Cardiac muscle cell (in vitro differentiated cells and primary cell): ENCODE data around the genes TDRD5 and TOR1AIP1.

DNA sequence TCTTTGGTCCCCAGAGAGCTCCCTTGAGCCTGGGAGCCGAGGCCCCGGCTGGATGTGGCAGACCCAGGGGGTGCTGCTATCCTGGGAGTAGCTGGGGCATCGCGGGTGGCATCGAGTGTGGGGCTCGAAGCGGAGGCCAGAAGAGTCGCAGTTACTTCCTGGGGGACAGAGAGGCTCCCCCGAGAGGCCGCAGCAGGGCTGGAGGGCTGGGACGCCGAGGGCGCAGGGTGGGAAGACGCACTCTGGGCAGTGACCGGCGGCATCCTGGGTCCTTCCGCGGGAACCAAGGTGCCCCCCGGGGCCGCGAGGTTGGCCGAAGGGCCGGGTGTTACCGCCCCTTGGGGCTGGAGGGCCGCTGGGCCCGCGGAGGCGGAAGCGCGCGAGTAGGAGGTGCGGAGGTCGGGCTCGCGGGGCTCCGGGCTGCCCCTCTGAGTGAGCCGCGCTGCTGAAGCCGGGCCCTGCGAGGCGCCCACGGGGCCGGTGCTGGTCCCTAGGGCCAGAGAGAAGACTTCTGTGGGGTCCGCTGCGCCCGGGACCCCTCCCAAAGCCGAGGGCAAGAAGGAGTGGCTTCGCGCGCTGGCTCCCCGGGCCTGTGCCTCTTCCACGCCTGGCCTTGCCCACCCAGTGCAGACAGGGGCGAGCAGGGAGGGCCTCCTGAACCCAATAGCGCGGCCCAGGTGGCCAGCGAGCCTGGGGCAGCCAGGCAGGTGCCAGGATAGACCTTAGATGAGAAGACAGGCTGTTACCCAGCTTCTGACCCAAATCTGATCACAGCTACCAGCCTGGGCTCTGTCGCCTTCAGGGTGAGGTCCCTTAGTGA lies 10.0 kb downstream of the CLEC20A start:
- RAMPAGE, long total RNA: no peak
- RRBS: 7% methylated on average over 25 of the region's 57 CpGs

DNA sequence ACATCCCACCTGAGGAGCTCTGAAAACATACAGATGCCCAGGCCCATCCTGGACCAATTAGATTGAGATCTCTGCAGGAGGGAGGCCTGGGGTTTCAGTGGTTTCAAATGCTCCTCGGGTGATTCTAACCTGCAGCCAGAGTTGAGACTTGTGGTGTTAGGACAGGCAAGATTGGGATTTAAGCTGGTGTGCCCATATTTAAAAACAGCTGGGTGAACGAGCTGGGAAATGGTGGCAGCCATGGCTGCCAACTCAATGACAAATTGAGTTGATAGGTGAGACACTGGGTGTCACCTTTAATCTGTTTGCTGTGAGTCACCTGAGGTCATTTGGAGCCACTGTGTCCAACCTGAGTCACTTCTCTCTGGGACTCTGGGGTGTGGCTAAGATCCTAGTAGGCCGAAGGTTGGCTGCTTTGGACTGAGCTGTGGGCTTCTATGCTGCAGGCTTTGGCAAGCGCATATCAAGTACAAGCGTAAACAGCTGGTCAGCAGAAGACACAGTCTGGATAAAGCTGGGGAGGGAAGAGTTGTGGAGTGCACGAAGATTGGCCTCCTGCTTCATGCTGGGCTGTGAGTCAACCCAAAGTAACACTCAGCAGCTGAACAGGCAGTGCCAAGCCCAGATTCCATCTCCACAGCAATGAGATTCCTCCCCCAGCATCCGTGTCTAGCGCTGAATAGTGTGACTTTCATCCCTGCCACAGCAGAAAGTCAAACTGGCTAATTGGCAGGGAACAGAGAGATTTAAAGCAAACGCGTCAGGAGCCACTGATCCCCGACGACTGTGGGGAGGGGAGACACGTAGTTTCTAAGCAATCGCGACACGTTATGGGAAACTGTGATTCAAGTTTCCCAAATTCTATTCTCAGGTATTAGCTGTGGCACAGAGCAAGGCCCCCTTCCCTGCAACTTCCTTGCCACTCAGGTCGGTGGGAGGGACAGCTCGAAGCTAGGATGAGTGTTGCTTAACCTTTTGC lies 24.0 kb downstream of the TEX35 start:
- RAMPAGE, long total RNA: no peak
- RRBS: no CpG with 5 or more reads among the region's 18 CpGs

DNA sequence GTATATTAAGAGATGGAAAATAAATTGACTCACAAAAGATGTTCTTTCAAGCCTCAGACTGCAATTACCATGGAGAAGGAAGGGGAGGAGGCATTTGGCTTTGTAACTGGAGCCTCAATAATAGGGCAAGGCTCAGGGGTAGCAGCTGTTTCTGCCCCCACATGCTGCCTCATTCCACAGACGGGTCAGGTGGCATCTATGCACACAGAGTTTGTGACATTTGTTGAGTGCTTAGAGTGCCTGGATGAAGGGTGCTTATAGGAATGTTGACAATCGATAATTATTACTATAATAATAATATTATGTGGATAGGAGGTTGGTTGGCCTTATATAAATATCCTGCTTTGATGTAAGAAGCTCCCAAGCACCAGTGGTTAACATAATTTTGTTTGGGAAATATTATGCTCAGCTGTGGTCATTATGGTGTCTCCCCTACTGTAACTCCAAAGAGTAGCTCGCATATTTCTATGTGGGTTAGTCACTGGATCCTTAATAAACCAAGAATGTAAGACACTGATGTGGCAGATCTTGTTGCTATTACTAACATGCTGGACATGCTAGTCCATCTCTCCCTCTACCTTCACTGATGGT lies 79.4 kb upstream of the RALGPS2 start:
- RAMPAGE, long total RNA: no peak
- RRBS: no CpG with 5 or more reads among the region's 3 CpGs

DNA sequence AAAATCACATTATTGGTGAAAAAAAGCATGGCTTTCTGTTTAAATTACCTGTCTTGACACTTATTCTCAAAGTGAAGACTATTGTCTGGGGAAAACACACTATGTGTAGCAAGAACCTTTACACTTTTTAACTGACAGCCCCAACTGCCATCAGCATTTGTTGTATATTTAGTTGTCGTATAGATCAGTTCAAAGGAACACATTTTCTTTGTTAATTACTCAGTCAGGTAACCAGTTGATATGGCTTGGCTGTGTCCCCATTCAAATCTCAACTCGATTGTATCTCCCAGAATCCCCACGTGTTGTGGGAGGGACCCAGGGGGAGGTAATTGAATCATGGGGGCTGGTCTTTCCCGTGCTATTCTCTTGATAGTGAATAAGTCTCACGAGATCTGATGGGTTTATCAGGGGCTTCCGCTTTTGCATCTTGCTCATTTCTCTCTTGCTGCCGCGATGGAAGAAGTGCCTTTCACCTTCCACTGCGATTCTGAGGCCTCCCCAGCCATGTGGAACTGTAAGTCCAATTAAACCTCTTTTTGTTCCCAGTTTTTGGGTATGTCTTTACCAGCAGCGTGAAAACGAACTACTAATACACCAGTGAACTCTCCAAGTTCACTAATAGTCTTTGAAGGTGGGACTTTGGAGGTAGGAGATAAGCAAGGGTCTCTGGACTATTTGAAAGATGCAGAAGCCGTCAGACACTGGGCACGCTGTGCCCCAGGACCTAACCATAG lies 58.2 kb upstream of the RALGPS2 start:
- RAMPAGE, long total RNA: no peak
- RRBS: no CpG with 5 or more reads among the region's 13 CpGs

- RAMPAGE, long total RNA: no peak
- RRBS: no CpG with 5 or more reads among the region's 14 CpGs
Measured at GRCh38 chr1:178838427-178839183, 32.3 kb downstream of the ANGPTL1 start.

DNA sequence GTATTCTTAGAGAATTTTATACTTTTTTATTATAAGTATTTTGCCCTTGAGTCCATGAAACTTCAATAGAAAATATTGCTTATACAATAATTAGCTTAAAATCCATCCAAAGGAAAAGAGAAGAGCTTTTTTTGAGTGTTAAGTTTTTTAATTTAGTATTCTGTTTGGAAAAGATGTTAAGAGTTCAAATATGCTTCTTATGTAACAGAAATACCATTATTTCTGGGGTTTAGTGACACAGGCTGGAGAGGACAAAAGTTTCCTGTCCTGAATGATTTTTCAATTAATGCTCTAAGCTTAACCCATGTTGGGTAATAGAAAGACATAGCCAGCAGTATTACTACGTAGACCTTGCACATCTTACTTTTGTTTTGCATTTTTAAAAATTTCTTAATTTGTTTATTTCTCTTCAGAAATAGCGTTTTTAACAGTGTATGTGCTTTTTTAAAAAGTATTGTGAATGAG lies 47.1 kb upstream of the ANGPTL1 start:
- RAMPAGE, long total RNA: no peak
- RRBS: no CpG with 5 or more reads among the region's 2 CpGs

GRCh38 chr1:179017809-179018224 lies 7.9 kb upstream of the FAM20B start:
- RAMPAGE, long total RNA: no peak
- RRBS: no CpG with 5 or more reads among the region's 1 CpG

DNA sequence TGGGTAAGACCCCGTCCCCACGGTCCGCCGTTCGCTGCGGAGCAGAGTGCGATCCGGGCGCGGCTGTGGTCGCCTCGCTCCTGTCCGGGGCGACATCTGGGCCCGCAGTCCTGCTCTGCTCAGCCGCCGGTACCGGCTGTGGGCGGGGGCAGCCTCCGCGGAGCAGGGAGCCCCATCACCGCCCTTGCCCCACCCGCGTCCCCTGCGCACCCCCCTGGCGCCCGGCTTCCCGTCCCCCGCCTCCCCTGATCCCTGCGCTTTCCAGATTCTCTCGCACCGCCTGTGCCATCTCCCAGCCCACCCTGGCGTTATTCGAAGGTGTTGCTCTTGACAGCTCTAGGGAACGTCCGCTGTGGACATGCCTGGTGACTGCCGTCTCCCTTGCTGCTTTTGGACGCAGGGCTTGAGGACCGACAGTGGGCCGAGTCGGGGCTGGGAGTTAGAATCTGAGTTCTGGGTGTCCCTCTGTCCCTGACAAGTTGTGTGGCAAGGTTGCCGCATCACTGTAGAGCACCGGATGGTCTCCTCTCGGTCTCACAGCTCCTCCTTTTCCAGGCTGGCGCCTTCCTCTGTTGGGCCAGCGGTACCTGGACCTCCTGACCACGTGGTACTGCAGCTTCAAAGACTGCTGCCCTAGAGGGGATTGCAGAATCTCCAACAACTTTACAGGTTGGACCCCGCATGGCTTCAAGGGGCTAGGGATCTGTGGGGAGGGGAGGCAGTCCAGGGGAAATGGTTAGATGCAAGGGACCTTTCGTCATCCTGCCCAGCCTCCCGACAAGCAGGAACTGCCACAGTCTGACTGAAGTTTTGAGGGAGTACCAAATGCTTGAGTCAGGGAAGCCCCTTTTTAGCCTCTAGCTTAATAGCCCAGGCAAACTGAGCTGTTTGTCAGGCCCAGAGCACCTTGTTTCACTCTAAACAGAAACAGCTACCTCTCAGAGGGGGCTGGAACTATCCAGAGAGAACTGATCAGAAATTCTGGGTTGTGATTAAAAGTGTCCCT lies 818 bp downstream of the TOR3A start:
- RAMPAGE, long total RNA: no peak
- RRBS: 9% methylated on average over 17 of the region's 50 CpGs

GRCh38 chr1:179090631-179091256 lies 8.9 kb downstream of the TOR3A start:
- RAMPAGE, long total RNA: no peak
- RRBS: no CpG with 5 or more reads among the region's 10 CpGs

DNA sequence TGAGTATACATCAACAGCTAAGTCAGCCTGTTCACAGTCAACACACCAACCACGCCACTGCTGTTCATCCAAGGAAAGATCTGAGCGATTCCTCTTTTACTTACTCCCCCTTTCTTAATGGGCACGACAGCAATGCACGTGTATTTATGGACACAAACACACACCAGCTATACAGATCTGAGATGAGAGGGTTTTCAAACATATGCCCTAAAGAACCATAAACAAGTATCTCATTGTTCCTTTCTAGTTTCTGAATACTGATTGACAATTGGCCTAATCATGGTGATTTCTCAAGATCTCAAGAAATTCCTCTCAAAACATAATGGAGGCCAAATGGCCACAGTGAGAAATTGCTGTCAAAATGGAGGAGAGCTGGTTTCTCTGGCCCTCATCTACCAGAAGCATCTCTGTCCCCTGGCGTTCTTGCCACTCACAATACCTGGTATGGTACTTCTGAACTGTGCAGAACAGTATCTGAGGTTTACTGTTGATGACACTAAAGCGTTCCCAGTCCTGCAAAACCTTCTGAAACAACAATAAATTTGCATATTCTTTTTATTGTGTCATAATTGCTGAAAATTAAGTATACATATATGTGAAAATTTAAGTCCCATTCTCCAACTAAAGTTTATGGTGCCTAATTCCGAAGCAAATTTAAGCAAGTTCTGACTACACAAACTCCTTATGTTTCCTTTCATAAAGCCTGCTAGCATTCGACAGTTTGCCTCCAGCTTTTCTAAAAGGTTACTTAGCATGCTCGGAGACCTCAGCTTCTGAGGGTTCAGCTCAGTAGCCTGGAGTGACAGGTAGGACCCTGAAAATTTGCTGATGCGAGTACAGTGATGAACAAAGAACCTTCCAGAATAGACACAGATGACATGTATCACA lies 18.3 kb downstream of the TOR3A start:
- RAMPAGE, long total RNA: no peak
- RRBS: no CpG with 5 or more reads among the region's 10 CpGs

DNA sequence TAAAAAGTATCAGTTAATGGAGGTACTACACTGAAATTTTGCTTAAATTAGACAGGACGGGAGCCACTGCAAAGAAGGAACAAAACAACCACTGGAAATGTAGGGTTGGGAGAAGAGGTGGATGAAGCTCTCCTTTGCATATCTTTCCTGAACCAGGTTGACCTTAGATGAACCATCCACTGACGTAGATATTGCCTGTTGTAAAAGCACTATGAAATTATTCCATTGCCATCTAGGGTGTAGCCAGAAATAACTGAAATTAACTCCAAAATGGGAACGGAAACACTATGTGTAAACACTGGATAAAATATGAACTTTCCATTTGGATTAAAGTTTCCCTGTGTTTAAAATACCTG lies 1.2 kb upstream of the ABL2 start:
- RAMPAGE, long total RNA: no peak
- RRBS: no CpG with 5 or more reads among the region's 3 CpGs

GRCh38 chr1:179591504-179592432 lies at the start of gene TDRD5:
TDRD5 (plus strand) TSS chr1:179591832.
- RAMPAGE, long total RNA: no peak
- RRBS: 2% methylated on average over 14 of the region's 74 CpGs

DNA sequence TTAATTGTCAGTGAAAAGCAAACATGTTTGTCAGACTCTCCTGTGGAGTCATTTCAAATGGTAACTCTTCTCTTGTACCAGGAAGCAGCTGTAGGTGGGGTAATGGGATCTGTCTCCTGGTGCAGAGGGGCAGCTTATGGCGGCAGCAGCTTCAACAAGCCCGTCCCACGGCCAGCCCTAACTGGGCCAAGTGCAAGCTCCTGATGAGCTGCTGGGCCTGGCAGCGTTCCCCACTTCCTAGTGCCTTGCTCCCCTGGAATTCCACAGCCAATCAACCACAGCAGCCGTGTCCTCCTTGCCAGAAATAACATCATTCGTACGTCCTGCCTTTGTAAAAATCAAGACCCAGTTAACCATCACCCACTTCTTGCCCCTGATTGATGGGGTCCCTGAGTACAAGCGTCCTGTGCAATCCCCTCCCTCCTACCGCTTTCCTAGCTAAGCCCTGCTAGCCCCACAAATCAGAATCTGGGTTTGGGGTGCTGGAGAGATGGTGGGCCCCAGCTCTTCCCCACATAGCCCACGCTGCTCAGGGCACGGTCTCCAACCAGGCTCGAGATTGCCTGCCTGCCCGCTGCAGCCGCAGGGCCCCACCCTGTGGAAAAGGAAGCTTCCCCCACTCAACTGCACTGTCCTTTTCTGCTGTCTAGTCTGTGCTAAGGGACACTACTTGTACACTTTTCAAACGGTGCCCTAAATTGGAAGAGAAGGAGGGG lies 61.2 kb downstream of the TOR1AIP2 start:
- RAMPAGE, long total RNA: no peak
- RRBS: no CpG with 5 or more reads among the region's 15 CpGs

DNA sequence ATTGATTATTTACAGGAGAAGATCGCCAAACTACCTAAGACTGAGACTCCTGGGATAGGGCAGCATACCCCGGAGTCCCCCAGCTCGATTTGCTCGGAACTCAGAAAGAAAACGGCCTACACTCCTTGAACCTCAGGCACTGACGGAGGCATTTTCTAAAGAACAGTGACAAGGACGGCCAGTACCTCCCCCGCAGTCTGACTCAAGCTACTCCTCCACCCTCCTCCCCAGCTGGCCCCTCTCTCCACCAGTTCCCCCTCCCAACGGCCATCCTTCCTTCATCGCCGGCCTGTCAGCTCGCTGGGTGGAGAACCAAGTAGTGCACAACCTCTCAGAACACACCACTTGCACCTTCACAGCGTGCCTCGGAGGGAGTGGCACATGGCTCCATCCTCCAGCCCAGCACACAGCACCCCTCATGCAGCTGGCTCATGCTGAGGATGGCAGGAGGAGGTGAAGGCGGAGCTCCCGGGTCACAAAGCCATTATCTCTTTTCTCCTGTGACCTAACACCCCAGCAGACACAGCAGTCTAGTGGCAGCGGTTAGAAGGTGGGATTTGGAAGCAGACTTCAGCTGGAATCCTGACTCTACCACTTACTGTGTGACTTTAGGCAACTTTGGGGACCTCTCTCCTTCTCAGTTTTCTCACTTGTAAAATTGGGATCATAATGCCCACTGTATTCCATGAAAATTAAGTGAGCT lies 58.8 kb downstream of the TOR1AIP2 start:
- RAMPAGE, long total RNA: no peak
- RRBS: no CpG with 5 or more reads among the region's 17 CpGs

DNA sequence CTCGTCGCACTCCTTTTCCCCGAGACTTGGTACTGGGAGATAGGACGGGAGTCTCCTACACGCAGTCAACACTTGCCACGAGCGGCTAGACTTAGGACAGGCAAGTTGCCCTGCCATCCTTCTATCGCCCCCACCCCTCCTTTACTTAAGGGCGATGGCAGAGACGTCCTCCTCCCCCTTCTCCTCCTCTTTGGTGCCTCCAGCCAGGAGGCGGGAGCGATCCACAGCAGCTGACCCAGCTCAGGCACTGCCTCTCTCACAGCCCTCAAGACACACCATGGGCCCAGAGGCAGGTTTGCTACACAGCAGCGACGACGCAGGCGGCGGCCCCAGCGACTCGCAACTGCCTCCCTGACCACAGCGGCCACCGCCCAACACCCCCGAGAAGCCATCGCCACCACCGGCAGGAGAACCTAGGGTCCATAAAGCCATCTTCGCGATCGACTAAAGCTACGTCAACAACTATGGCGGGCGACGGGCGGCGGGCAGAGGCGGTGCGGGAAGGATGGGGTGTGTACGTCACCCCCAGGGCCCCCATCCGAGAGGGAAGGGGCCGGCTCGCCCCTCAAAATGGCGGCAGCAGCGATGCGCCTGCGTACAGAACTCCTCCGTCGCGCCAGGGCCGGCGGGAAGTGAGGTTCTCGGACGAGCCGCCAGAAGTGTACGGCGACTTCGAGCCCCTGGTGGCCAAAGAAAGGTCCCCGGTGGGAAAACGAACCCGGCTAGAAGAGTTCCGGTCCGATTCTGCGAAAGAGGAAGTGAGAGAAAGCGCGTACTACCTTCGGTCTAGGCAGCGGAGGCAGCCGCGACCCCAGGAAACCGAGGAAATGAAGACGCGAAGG lies at the start of gene TOR1AIP1:
TOR1AIP1 (plus strand) TSS at position 247 of the 842 bp plus-strand sequence.
- RAMPAGE, long total RNA: start-site peak on the minus strand centred at position 465 of the sequence, 54 bp wide, 14 and 42 reads in 2 replicates
- RRBS: 2% methylated on average over 16 of the region's 69 CpGs

GRCh38 chr1:179971956-179972617 lies 17.5 kb downstream of the CEP350 start:
- RAMPAGE, long total RNA: no peak
- RRBS: no CpG with 5 or more reads among the region's 5 CpGs

DNA sequence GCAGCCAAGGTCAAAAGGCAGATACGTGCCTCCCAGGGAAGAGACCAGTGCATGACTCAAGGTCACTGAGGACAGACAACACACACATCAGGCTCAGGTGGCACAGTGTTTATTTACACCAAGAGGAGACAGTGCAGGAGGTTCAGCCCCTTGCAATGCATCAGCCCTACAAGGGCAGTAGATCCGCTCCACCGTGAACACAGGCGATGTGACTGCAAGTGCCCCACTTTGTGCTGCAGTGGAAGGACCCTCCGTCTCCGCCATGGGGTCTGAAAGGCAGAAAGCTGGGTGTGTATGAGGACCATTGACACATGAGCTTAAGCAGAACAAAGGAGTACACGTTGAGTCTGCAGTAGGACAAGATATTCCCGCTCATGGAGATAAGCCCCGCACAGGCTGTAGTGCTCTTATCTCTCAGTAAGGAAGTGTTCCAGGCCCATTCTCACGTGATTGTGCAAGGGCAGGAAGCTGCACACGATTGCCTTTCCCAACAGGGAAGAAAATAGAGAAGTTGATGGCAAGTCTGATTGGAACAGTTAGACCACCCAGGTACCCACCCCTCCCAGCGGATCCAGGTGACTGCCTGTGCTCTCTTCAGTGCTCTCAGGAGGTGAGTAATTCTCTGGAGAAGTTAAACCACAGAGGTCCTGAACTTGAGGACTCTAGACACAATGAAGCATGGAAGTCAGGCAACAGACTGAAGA lies 37.5 kb upstream of the QSOX1 start:
- RAMPAGE, long total RNA: no peak
- RRBS: no CpG with 5 or more reads among the region's 12 CpGs

GRCh38 chr1:180150814-180151349 lies 3.8 kb upstream of the QSOX1 start:
- RAMPAGE, long total RNA: no peak

DNA sequence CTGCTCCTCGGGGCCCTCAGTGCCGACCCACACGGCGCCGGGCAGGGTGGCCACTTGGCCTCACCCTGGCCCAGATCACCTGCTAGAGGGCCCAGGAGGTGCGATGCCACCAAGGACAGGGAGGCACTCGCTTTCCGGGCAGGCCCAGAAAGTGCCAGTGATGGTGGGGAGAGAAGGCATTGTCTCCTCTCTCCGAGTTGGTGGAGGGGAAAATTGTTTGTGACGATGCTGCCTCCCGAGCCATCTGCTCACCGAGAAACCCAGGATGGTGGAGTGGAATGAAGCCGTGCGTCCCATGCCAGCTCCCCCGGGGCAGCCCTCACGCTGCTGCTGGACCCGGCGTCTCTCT lies 28.2 kb downstream of the QSOX1 start:
- RAMPAGE, long total RNA: no peak
- RRBS: 96% methylated on average over 4 of the region's 18 CpGs

DNA sequence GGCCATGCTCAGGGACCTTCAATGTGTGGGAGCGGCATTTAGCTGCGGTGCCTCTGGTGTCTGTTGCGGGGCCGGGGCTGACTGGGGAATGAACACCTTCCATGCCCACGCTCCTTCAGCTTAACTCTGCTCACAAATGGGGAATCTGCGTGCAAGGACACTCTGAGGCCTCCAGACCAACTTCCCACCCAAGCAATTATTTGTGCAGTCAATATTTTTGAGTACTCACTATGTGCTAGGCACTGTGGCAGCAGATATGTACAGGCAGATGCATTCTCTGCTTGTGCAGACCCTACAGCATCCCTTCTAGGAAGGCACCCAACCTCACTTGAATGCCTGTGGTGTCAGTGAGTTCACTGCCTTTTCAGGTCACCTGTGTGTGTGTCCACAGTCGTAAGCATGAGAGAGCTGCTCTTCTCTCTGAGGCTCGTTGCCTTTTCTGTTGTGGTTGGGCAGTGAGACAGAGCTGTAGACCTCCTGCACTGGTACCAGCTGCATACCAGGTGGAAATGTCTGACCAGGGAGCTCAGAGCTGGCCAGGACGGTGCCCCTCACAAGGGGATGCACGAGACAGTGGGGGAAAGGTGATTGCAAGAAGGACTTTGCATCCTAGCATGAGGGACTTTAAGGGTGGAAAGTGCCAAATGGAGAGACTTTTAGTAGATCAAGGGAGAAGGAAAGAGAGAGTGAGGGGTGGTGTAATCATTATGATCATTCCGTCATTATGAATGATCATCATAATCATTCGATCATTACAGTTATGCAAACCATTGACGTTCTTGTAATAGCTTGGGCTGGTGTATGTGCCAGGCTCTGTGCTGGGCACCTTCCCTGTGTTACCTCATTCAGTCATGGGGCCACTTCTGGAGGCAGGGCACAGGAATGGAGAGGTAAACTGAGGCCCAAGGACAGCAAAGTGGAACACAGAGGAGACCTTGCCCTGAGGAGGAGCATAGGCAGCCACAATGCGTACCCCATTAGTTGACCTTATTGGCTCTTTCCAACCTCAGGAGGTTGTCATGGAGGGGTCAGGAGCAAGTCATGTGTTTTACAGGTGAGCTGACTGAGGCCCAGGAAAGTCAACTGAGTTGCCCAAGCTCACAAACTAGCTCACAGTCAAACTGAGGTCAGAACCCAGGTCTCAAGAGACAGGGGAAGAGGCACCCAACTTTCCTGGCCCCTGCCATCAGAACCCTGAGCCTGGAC lies 29.9 kb downstream of the QSOX1 start:
- RAMPAGE, long total RNA: no peak
- RRBS: no CpG with 5 or more reads among the region's 14 CpGs